ENCODE measurements around the genes IGF2, INS and TH.

- RRBS = no CpG with 5 or more reads among the region's 35 CpGs
These were observed 11.6 kb downstream of the PRR33 start for GRCh38 chr11:1879843-1880818.

DNA sequence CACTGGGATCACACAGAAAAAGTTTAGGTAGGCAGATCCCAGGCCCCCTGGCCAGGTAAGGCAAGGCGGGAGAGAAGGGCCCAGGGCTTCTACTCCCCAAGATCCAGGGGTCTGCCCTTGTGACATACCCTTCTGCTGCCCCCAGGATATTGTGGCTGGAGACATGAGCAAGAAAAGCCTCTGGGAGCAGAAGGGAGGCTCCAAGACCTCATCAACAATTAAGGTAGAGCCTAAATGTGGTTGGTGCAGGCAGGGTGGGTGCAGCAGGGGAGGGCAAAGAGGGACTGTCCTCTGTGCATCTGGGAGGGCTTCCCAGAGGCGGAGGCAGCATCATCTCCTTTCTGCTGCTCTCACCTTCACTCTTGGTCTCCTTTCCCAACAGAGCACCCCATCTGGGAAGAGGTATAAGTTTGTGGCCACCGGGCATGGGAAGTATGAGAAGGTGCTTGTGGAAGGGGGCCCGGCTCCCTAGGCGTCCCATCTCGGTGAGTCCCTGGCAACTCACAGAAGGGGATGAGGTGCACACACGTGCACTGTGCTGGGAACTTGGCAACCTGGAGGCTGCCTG lies 4.5 kb downstream of the PRR33 start:
- RRBS = no CpG with 5 or more reads among the region's 7 CpGs

DNA sequence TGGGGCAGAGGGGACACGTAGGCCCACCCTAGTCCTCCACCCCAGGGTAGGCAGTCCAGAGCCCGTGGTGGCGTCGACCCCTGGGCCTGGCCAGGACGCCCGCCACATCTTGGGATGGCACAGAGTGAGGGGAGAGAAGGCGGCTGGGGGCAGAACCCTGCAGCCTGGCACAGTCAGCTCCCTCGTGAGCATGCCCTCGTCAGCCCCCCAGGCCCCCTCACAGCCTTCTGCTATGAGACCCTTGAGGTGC lies 6.0 kb downstream of the TNNT3 start:
- RRBS = no CpG with 5 or more reads among the region's 9 CpGs

GRCh38 chr11:2139062-2139485 lies at the start of gene IGF2:
Gene IGF2, minus strand, starts transcription at chr11:2139389.
- RRBS = 7% methylated on average over 27 of the region's 63 CpGs

DNA sequence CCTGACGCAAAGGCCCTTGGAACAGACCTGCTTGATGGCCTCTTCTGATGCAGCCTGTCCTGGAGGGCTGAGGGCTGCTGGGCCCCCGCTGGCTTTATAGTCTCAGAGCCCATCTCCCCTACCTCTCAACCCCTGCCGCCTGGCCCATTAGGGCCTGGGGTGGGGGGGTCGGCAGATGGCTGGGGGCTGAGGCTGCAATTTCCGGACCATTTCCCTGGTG lies at the start of gene INS:
Gene INS, minus strand, starts transcription at position 69 of the 220 bp plus-strand sequence.
- RRBS = 74% methylated on average over 1 of the region's 5 CpGs

GRCh38 chr11:2171748-2171947 lies at the start of gene TH:
Gene TH, minus strand, starts transcription at chr11:2171815.
- RRBS = no CpG with 5 or more reads among the region's 7 CpGs

GRCh38 chr11:2210859-2211691 lies 39.5 kb upstream of the TH start:
- RRBS = 33% methylated on average over 1 of the region's 21 CpGs

DNA sequence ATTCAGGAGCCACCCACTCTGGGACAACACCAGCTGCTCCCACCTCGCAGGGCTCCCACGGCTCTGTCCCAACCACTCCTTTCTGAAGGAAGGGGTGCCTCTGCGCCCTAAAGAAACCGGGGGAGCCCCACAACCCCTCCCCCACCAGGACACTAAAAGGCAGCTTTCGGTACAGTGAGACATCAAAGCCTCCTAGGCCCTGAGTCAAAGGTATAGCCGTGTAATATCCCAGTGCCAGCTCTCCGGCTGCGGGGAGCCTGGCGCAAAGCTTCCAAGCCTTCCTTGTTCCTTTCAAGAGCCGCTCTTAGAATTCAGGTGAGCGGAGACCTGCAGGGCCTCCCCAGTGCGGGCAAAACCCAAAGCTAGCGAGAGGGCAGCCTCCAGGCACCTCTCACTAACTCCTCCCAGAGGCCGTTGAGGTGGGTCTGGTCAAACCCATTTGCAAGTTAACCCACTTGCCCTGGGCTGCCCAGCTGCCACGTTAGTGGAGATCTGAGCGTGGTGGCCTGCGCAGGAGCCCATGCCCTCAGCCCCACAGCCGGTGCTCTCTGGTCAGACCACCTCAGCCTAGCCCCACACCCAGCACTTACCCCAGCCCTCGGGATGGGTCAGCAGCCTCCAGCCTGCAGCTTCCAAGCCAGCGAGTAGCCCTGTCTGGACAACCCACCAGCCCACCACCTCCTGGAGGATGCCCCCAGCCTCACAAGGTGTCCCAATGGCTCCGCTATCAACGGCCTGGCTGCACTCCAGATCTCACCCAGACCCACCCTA lies 2.6 kb downstream of the ASCL2 start:
- RRBS = 79% methylated on average over 3 of the region's 22 CpGs

DNA sequence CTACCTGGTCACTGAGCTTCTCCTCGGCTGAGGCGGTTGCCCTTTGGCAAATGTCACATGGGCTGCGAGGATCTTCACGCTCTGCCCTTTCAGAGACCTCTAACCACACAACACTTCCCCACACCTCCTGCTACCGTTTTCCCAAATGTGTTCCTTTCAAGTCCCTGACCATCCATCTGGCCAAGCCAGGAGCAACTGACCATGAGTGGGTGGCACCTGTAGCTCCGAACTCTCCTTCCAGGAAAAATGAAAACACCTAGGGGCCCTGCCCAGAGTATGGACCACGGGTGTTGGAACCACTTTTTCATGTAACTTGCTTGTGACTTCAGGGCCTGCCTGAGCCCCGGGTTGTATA lies 7.0 kb downstream of the C11orf21 start:
- RRBS = no CpG with 5 or more reads among the region's 8 CpGs

GRCh38 chr11:2373699-2374082 lies 3.4 kb upstream of the CD81 start:
- RRBS = no CpG with 5 or more reads among the region's 5 CpGs

GRCh38 chr11:2384344-2385066 lies 7.4 kb downstream of the CD81 start:
- RRBS = 58% methylated on average over 5 of the region's 25 CpGs

GRCh38 chr11:2387260-2388133 lies 10.4 kb downstream of the CD81 start:
- RRBS = no CpG with 5 or more reads among the region's 16 CpGs

- RRBS = 58% methylated on average over 6 of the region's 52 CpGs
These were observed 18.6 kb downstream of the KCNQ1 start for GRCh38 chr11:2462854-2464316.

DNA sequence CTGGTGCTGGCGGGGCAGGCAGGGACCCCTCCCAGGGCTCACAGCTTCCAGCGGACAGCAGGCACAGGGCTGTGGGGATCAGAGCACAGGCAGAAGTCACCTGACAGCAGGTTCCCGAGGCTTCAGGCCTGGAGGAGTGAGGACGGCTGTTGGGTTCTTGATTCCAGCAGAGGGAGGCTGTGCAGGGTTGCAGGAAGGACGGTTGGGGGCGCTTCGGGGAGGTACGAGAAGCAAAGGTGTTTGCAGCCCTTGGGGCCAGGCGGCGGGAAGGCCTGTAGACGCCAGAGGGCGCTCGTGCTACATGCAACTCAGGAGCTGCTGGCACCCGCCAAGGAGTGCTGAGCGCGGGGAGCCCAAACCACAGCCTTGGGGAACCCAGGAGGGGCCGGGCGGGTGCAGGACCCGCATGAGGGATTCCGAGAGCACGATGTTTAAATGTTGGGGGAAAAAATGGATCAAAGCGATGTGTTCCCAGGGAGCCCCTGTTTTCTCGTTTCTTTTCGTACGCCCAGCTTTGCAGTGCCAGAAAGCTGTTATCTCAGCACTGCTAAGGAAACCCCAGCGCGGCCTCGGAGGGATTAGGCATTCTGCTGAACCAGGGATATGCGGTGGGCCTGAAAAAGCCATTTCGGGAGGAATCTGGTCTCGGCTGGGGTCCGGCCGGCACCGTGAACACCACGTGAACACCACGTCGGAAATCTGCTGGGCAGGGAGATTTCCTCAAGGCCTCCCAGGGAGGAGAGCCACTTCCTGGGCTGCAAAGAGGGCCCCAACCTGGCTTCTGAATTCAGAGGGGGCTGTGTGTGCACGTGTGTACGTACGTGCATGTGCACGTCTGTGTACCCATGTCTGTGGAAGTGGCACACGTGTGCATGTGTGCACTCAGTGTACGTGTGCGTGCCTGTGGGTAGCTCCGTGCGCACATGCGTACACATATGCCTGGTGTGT lies 88.1 kb downstream of the KCNQ1 start:
- RRBS = no CpG with 5 or more reads among the region's 47 CpGs

GRCh38 chr11:2566813-2567124 lies 122.0 kb downstream of the KCNQ1 start:
- RRBS = 14% methylated on average over 1 of the region's 3 CpGs

DNA sequence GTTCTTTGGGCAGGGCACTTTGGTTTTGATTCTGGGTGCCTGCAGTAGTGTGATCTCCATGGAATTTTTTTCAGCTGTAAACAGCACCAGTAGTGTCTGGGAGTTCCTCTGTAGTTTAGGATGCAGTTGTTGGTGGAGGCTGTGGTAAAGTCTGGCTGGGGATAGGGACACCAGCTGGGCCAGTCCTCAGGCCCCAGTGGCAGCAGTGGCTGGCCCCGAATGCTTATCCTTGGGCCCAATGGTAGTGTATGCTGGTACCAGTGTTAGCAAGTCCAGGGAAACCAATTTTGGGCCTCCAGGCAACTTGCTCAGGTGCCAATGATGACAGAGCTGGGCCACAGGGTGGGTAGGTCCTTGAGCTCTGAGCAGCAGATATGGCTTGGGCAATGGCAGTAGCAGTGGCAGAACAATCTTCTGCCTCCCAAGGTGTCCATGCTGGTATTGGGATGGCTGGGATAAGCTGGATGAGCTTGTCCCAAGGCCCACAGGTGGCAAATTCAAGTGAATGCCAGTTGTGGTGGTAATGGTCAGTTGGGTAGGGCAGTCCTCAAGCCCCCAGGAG lies 200.0 kb downstream of the KCNQ1 start:
- RRBS = no CpG with 5 or more reads among the region's 1 CpG

GRCh38 chr11:2678209-2678851 lies 207.2 kb downstream of the CDKN1C start:
- RRBS = no CpG with 5 or more reads among the region's 3 CpGs

DNA sequence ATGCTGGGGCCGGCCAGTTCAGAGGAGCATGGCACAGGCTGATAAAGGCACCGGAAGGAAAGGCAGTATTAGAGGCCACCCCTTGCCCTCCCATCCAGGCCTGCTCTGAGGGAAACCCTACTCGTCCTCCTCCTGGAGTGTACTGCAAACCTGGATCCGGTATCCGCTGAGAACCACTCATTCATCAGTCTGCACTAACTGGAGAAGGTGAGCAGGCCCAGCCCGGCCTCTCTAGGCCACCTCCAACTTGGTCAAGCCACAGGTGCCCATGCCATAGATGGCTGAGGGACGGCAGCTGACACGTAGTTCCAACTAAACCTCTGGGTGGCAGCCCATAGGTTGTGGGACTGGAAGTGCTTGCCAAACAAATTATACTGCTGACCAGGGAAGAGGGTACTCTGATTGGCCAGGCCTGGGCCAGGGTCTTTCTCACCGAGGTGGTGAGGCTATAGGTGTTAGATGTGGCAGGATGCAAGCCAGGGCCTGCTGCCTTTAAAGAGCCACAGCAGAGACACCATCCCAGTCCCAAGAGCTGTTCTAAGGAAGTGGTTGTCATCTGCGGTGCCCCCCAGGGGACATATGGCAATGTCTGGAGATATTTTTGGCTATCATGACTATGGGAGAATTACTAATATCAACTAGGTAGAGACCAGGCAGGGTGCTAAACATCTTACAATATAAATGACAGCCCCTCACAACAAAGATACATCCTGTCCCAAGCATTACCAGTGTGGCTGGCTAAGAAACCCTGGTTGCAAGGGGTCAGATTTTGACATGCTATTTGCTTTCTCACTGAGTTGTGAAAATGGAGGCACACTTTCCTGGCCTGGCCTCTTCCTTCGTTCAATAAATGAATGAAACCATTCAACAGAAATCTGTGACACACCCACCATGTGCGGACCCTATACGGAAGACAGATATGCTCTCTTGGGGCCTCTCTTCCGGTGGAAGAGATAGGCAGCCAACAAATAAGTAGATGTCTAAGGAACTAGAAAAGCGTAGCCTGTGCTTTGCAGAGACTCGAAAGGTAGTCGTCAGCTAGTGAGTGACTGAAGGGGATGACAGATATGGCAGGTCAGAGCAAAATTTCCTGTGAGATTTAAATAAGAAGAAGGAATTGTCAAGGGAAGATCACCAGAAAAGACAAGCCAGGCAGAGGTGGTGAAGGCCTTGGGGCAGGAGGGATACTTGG lies 191.4 kb downstream of the CDKN1C start:
- RRBS = 50% methylated on average over 4 of the region's 17 CpGs

DNA sequence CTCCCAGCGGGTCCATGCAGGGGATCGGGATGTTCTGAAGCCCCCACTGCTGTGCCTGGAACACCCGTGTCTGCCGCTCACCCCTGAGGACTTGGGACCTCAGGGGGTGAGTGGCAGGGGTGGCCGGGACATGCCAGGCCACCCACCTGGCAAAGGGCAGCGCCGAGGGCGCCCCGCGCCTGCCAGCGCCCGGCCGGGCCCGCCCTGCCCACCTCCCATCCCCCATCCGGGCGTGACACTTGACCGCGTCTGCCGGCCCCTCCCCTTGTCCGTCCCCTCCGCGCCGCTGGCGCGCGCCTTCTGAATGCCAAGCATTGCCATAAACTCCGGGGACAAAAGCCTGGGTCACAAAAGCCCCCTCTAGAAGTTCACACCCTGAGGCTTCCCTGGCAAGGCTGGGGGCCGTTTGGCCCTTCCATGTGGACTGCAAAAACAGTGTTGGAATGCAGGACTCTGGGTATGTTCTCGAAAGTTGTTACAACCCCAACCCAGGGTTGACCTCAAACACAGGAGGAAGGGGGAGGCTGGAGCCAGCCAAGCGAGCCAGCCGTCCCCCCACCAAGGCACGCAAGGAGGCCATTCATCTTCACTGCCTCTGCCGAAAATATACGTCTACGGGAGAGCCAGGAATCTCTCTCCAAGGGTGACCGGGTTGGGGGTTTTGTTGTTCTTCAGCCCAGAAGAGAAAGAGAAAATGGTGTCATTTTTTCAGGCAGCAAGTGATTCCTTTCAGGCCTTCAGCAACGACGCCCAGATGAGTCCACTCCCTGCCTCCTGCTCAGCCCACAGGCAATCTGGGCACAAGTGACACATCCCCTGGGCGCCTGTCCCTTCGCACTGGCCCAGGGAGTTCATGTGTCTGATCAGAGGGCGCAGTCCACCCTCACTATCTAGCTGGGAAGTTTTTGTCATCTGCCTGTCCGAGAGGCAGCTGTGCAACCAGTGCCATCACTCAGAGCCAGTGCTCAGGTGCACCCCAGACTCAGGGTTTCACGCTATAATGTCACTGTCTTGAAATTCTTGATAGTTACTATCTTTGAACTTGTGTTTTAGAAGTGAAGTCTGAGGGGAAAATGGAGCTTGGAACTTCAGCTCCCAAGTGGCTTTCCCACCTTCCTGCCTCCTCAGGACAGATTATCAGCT lies 184.6 kb downstream of the CDKN1C start:
- RRBS = 42% methylated on average over 15 of the region's 43 CpGs

- RRBS = 1% methylated on average over 9 of the region's 86 CpGs
These were observed 602 bp downstream of the CDKN1C start for GRCh38 chr11:2884860-2885486.

All from T47D (cell line).